Skin of body (tissue), 2 donors: ENCODE measurements around the genes LAMB1 and IFRD1.

- RAMPAGE, long total RNA, result no peak
Observed at GRCh38 chr7:107880343-107880791, 10.6 kb upstream of the DLD start.

- RAMPAGE, long total RNA, result no peak
Observed at GRCh38 chr7:107946698-107947346, 55.8 kb downstream of the DLD start.

DNA sequence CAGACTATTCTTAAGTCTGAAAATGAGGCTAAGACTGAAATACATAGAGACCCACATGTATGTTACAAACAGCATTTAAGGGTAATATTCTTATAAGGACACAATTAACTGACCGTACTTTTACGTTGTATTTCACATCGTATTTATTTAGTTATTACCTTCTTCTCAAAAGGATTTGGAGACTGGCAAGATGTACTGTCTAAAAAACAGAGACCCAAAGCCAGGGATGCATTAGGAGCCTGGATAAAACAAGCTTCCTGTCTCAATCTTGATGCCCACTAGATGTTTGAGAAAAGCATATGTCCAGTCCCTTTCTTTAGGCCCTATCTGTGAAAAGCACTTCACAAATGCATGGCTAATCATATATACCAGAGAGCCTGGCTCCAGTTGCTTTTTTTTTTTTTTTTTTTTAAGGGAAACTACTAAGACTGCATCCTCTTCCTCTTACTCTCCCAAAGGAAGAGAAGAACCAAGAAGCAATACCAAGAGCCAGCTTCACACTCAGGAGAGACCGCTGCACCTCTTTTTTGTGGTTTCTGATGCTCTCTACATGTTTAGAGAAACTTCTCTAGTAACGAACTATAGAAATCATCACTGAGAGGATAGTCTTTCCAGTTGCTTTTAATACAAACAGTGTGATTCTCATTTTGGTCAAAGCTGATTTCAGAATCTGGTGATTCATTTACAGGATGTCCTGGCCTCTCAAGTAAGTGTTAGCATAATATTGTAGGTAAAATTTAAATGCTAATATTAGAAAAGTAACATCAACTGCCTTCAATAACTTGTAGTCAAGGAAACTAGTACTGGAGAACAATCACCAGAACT lies 3.4 kb downstream of the LAMB1 start:
- RAMPAGE, long total RNA, result no peak

DNA sequence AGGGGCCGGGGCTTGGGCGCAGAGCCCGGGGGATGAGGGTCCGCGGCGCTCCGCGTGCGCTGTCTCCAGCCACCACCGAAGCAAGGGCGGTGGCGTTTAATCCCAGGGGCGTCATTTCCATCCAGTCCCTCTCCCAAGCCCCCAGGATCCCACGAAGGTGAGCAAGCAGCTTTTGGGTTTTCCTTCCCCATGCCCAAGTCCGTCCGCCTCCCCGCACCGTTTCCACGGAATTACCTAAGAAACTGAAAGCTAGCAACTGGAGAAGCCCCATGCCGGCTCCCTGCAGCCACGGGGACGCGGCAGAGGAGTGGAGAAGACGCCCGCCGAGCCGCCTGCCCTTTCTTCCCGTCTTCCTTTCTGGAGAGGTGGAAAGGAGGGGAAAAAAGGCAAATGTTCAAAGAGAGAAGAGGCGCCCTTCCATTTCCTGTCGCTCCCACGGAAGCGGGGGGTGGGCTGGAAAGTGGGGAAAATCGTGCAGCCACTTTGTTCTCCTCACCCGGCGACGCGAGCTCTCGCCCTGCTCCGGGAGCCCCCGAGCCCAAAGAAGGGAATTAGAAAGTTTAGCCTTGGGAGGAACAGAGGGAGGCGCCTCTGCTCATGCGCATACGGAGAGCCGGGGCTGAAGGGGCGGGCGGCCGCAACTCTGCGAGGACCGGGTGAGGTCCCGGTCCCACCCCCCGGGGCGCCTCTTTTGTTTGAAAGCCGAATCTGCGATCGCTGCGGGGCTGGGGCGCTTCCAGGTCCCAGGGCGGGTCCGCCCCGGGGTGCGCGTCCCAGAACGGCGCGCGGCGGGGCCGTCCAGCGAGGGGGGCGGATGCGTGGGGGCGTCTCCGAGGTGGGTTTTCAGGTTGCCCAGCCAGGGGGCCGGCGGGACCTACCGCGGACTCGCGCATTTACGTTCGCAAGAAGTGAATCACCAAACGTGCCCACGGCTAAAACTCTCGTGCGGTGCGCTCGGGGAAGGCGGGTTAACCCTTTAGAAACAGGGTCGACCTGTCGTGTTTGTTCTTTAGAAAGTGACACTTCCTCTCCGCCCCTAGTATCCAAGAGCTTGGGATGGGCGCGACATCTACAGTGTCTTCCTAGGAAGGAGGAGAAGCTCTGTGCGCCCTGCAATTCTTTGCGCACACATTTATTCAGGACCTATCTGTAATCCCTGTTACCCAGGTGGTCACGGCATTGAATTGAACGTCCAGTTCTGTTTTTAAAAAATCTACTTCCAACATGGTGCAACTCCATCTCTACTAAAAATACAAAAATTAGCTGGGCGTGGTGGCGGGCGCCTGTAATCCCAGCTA lies at the start of gene LAMB1:
LAMB1 (minus strand) TSS at position 547 of the 1,298 bp plus-strand sequence.
- RAMPAGE, long total RNA, result no peak

DNA sequence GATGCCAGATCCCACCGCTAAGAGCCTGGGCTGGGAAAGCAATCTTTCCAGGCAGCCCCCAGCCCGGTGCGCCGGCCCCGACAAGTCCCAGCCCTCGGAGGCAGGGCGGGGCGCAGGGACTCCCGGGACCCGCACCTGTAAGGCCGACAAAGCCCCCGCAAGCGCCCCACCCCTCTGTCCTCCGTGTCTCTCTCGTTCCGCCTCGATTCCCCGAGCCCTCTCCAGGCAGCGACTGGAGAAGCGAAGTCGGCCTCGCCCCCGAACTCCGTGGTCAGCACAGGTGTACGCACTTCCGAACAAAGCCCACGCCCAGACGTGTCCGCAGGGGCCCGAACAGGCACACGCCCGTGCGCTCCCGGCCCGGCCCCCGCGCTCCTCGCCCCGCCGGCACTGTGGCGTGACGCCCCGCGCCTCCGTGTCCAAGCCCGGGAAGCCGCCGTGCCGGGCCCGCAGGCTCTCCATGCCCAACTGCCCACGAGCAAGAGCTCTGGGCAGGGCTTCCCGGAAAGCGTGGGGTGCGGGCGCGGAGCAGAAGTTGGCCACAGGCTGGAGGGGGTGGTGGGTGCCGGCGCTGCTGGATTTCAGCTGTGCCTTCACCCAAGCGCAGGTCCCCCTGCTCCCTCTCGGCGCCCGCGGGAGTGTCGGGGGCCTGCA lies 705 bp downstream of the NRCAM start:
- RAMPAGE, long total RNA, result no peak

DNA sequence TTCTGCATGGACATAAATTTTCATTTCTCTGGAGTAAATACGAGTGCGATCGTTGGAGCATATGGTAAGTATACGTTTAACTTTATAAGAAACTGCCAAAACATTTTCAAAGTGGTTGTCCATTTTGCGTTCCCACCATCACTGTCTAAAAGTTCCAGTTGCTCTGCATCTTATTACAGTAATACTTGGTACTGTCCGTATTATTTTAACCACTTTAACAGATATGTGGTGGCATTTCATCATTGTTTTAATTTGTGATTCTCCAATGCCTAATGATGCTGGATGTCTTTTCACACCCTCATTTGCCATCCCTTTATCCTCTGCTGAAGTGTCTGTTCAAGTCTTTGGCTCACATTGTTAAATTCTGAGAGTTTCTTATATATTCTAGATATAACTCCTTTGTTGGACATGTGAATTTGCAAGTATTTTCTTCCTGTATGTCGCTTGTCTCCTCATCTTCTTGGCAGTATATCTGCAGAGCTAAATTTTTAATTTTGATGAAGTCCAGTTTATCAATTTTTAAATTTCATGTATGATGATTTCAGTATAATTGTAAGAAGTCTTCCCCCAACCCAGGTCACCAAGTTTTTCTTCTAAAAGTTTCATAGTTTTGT lies 25.1 kb upstream of the NRCAM start:
- RAMPAGE, long total RNA, result no peak

- RAMPAGE, long total RNA, result no peak
Observed at GRCh38 chr7:108494008-108494614, 31.8 kb downstream of the PNPLA8 start.

DNA sequence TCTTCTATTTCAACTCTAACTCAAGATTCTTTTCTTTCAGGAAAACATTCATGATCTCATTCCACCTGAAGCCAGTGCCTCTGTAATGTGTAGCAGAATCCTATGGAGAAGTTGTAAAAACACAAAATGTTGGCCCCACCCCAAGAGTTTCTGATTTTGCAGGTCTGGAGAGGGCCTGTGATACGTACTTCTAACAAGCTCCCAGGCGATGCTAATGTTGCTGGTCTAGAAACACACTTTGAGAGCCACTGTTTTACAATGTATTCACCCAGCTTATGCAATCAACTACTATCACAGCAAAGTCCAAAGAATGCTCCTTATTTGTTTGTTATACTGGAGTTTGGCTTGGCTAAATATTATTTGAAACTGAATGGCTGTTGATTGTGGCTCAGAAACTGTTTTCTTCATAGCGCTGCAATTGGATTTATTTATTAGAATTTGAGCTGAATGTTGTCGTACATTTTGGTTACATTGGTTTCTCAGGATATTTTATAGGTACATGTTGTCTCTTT lies 44.3 kb downstream of the DNAJB9 start:
- RAMPAGE, long total RNA, result no peak

DNA sequence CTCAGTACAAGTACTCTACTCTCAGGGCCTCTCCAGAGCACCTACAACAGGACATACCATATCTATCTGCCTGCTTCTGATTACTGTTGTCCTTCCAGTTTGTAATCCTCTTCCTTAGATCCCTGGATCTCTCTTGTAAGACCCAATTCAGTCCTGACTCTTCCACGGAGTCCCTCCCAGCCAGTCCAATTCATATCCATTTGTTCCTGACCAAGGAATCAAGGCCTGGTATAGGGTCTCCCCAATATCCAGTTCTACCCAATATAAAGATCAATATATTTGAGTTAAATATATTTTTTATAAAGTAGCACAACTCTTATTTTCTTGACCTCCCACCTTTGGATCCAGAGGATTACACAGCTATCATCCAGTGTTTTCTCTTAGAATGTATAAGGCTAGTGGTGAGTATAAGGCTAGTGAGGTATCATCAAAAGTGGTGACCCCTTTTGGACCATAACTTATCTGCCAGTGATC lies 416.1 kb upstream of the LRRN3 start:
- RAMPAGE, long total RNA, result no peak

DNA sequence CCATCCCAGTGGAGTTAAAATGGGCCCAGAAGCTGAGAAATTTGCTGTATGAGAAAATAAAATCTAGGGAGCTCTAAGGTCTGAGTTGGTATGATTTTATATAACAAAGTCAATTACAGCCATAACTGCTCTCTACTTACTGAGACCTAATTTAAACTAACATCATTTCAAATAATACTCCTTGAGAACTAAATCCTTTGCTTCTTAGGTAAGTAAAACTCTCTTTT lies 133.3 kb upstream of the IMMP2L start:
- RAMPAGE, long total RNA, result no peak

DNA sequence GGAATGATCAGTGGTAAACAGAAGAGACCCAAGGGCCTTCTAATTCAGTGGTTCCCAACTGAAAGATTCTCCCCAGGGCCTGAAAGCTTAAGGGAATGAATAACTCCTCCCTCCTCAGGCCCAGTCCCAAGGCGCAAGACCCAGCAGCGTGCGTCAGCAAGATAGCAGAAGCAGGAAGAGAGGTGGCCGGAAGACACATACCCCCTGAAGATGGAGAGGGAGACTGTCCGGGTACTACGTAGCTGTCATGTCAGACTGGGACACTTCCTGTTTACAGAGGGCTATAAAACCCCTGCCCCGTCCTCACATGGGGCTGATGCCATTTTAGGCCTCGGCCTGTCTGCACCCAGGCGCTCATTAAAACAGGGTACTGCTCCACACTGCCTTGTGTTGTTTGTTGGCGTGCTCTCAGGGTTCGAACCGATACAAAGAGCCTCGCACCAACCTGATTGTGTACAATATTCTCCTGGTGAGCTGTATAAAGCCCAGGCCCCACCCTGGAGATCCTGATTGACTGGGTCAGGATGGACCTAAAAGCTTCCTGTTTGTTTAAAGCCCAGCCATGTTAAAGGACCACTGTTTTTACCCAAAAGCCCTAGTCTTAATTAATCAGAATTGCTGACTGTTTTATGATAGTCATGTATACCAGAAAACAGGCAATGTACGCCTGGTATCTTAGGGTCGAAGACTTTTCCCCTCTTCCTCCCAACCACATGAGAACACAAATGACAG lies 251.6 kb downstream of the DOCK4 start:
- RAMPAGE, long total RNA, result no peak

DNA sequence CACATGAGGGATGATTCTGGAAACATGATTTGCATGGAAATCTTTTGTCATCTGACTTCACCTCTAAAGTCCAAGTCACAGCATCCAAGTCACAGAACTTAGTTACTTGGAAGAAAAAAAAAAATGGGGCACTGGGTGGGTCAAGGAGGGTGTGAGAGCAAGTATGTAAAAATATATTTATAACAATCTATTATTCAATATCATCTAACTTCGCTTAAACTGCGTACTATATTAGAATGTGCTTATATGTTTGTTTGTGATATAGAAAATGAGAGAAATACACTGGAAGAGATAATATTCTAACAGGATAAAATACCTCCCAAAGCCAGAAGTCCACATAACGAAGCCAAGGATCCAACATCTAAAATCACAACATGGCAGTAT lies 60.5 kb downstream of the DOCK4 start:
- RAMPAGE, long total RNA, result no peak

- RAMPAGE, long total RNA, result no peak
Observed at GRCh38 chr7:112449826-112450884, at the start of gene IFRD1. Gene IFRD1 (plus strand): TSS chr7:112450460.

- RAMPAGE, long total RNA, result no peak
Observed at GRCh38 chr7:112462039-112462785, 12.0 kb downstream of the IFRD1 start.

- RAMPAGE, long total RNA, result no peak
Observed at GRCh38 chr7:112789612-112790228, 473 bp downstream of the TMEM168 start.

DNA sequence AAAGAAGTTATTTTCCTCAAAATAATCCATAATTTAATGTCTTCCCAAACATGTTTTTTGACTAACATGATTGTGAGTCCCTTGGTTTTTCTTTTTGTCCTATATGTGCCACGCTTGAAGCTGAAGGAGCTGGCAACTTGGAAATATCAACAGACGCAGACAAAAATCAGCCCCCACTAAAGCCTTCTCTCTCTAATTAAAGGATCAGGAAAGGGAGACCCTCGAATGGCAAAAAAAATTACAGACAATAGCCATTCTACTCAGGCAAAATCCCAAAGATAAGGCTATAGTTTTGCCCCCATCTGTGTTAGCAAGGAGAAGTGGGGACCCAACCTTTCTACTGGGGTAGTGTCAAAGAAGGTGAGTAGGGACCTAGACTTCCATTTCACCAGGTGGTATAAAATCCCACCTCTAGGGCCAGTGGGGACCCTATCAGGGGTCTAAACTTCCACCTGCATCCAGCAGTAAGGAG lies 366.9 kb downstream of the PPP1R3A start:
- RAMPAGE, long total RNA, result no peak

DNA sequence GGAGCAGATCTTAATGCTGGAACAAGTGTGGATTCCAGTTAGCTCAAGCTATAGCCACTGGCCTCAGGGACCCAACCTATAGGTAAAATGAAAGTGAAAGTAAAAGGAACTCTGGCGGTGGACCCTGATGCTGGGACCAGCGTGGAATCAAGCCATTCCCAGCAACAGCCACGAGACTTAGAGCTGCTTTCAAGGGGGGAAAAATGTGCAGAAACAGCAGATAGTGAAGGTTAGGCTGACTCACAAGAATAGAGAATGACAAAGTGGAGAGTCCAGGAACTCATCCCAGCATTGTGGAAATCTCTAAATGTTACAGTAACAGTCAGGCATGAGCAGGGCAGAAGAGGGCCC lies 129.5 kb upstream of the PPP1R3A start:
- RAMPAGE, long total RNA, result no peak

- RAMPAGE, long total RNA, result no peak
Observed at GRCh38 chr7:114413547-114414041, 1.0 kb upstream of the FOXP2 start.

GRCh38 chr7:114921687-114921959 lies 271 bp upstream of the MDFIC start:
- RAMPAGE, long total RNA, result no peak

- RAMPAGE, long total RNA, result no peak
Observed at GRCh38 chr7:114949927-114950430, 28.1 kb downstream of the MDFIC start.